ENCODE results near the gene PLPP7.

DNA sequence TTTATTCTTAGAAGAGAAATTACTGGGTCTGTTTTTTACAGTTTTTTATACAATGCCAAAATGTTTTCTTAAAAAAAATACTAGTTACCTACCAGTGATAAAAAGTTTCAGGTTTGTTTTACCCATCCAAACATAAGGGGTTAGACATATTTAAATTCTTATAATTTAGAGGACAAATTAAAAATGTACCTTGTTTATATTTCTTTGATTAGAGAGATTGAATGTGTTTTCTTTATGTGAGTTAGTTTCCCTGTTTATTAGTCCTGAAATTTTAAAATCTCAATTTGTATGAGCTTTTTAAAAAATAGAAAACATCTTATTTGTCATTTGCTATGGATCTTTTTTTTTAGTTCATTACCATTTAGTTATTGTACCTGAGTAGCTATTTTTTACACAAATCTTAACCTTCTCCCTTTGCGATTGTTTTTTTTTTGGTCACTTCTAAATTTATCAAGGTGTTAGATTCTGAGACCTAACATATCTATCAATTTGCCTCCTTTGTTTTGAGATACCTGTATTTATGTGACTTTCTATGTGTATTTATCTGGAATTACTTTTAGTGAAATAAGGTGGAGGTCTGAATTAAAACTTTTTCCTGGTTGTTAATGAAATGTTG, 18.1 kb downstream of the NUP214 start:
- PRO-cap: no peak
- RAMPAGE, long total RNA, 3 experiments: no peak in any of the 3 experiments

- PRO-cap: no peak
- RAMPAGE, long total RNA, 3 experiments: no peak in any of the 3 experiments
Measured at GRCh38 chr9:131144069-131145215, 19.1 kb downstream of the NUP214 start.

DNA sequence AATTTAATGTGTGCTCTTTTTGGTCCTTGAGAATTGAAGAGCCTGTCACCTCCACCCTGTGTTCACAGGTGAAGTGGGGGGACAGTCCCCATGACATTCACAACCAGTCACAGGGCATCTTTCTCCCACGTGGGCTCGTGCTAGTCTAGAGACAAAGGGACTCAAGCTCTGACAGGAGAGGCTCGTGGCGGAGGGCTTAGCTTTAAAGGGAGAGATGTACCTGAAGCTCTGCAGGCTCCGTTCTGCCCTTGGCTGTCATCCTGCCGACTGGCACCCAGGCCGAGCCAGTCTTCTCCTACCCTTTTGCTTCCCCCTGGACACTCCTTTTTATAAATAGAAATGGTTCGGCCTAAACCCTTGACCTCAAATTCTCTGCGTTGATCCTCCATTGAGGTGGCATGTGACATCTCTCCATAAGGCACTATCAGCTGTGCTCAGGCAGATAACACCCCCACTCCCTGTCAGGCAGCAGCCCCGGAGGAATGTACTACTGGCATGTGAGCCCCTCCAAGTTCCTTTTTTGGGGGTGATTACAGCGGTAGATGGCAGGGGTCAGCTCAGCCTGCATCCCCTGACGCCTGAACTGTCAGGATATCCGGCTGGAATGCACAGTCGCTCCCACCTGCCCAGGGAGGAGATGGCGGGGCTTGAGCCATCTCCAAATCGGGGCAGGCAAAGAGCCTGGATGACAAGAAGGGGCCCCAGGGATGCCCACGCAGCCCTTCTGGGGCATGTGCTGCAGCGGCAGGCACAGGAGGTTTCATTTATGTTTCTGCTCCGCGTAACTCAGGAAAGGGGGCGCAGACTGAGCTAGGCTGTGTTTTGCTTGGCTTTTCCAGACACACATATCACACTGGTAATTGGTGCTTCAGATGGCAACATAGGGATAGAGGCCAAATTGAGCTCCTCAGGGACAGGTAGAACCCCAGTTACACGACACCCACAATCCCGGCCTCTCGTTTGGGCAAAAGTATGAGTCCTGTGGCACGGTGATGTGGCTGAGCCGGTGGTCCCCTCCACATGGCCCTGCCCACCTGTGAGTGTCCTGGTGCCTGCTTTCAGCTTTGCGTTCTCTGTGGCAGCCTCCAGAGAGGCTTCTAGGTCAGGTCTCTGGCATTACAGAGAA, 40.8 kb downstream of the FAM78A start:
- PRO-cap: no peak
- RAMPAGE, long total RNA, 3 experiments: no peak in any of the 3 experiments

DNA sequence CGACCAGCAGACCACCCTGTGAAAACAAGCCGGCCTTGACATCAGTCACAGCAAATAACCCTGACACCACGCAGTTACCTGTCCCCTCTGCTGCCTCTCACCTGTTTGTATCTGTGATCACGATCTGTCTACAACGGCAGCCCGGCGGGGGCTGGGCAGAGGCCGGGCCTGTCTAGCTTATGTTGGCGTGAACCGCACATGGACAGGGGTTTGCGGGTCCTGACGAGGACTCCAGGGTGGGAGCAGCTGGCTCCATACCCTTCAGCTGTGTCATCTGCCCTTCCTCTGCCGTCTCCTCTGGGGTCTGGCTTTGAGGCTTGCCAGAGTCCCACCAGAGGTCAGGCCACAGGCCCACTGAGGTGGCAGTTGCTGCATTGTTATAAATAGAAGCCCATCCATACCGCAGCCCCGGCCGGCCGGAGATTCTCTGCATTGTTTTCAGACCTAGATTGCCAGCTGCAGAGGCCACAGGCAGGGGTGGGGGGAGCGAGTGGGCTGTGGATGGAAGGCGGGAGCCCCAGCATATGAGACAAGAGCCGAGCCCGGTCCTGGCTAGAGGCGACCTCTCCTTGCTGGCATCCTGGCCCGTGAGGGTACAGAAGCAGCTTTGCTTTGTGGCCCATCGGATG, 37.8 kb downstream of the FAM78A start:
- PRO-cap: no peak
- RAMPAGE, long total RNA, 3 experiments: no peak in any of the 3 experiments

DNA sequence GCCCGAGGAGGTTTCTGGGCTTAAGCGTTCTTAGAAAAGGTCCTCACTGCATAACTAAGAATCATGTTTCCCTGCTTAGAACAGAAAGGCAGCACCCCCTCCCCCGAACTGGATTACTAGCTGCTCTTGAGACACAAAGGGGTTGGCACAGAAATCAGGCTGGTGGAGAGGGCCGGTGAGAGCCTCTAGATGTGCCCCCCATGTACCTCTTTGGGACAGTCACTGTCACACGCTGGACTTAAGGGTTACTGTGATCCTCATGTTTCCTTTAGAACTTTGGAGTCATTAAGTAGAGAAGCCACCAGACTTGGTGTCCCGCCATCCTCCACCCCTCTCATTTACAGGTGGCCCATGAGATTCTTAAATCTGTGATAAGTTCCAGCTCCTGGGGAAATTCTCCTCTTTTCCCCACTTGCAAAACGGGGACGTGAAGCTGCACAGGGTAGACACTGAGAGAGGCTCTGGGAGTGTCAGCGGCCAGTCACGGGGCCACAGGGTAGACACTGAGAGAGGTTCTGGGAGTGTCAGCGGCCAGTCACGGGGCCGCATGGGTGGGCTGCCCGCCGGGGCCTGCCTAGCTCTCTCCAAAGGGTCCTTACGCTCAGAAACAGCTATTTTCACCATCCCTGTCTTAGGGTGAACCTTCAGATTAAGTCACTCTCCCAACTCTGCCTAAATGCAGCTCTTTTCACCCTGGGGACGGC, 1.8 kb downstream of the FAM78A start:
- PRO-cap: bidirectional peak, plus-strand start at position 534 of the sequence, minus-strand start at position 463 of the sequence
- RAMPAGE, long total RNA, 3 experiments: no peak in any of the 3 experiments

DNA sequence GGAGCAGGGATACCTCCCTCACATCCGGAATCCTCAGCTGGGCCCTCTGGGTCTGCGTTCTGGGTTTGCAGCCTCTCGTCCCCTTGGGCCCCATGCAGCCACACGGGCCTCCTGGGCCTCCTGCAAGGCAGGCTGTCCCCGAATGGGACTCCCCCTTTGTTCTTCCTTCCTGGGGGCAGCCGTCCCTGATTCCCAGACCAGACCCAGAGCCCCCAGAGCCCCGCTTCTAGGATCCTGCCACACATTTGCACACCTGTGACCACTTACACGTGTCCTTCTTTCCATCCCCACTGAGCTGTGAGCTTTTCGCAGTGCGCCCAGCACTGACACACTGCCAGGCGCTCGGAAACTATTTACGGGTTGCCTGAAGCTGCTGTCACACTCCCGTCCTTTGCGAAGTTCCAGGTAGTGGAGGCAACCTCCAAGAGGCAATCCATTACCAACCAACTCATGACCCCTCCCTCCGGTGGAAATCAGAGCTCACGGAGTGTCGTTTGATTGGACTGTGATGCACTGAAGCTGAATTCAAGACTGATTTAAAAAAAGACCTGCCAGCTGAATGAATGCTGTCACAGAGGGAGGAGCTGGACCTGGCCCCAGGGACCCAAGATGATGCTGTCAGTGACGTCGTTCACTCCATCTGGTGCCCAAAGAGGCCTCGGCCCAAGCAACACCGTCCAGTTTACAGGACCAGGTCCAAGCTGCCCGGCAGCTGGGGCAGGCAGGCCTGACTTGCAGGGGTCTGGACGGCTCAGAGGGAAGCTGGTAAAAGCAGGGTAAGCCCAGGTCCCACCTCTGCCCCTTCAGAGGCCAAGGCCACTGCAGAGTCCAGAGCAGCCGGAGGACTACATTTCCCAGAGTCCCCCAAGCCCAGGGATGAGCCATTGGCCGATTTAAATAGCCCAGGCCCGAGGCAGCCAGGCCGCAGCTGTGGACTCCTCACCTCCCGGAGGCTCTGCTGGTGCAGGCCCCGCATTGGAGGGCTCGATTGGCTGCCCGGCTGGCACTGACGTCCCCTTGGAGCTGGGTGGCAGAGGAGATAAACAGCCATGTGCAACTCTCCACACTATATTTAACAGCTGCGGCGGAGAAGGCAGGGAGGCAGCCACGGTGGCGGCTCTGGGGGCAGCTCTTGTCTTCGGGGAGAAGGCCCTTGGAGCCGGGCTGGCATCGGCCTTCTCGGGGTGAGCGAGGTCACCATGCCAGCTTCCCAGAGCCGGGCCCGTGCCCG, at the start of gene PLPP7:
Gene PLPP7, plus strand, starts transcription at position 925 of the 1,231 bp plus-strand sequence.
- PRO-cap: bidirectional peak, plus-strand start at position 680 of the sequence, minus-strand start at position 510 of the sequence; unidirectional peak, plus-strand start at position 922 of the sequence
- RAMPAGE, long total RNA, 3 experiments: start-site peak on the plus strand in 3 of 3 experiments, centred at positions 916 to 923 of the sequence, 15 to 46 reads per replicate

- PRO-cap: no peak
- RAMPAGE, long total RNA, 3 experiments: no peak in any of the 3 experiments
Measured at GRCh38 chr9:131334667-131335357, 45.3 kb downstream of the PLPP7 start.

DNA sequence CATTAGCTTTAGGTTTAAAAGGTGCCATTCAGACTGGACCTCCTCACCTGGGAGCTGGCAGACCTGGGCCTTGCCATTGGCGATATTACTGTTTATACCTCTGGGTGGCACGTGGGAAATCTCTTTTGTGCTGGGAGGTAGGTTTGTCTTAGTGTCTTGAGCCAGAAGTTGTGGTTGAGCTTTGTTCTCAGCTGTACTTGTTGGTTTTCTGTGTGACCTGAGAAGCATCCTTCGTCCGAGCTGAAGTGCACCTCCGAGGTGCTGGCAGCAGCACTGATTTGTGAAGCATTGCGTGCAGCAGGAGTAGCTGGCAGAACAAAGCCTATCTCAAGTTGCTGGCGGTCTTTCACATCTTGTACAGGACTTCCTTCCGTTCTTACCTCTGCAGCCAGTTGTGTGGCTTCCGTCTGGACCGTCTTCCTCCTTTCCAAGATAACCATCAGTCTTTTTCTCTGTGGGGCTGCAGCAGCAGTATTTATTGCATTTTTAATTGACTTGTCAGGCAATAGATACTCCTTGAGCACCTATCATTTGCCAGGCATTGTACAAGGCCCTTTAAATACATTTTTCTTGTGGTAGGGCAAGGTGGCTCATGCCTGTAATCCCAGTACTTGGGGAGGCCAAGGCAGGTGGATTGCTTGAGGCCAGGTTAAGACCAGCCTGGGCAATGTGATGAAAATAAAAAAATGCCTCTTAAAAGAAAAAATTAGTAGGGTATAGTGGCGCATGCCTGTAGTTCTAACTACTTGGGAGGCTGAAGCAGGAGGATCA, 4.4 kb downstream of the PRRC2B start:
- PRO-cap: no peak
- RAMPAGE, long total RNA, 3 experiments: no peak in any of the 3 experiments

- PRO-cap: bidirectional peak, plus-strand start at chr9:131402919, minus-strand start at chr9:131402847
- RAMPAGE, long total RNA, 3 experiments: no peak in any of the 3 experiments
Measured at GRCh38 chr9:131402582-131403250, 8.8 kb downstream of the PRRC2B start.

- PRO-cap: no peak
- RAMPAGE, long total RNA, 3 experiments: no peak in any of the 3 experiments
Measured at GRCh38 chr9:131405278-131406044, 11.6 kb downstream of the PRRC2B start.

GRCh38 chr9:131407012-131408351, 13.6 kb downstream of the PRRC2B start:
- PRO-cap: no peak
- RAMPAGE, long total RNA, 3 experiments: no peak in any of the 3 experiments

GRCh38 chr9:131421614-131421857, 27.6 kb downstream of the PRRC2B start:
- PRO-cap: no peak
- RAMPAGE, long total RNA, 3 experiments: no peak in any of the 3 experiments

DNA sequence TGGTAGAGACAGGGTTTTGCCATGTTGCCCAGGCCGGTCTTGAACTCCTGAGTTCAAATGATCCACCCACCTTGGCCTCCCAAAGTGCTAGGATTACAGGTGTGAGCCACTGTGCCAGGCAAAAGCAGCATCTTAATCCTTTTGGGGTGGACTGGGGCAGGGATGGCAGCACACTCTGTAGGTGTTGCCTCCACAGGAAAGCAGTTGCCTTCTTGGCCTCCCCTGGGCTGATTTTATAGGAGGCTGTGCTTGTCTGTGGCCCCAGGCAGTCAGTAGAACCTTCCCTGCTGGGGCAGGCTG, 49.7 kb downstream of the PRRC2B start:
- PRO-cap: no peak
- RAMPAGE, long total RNA, 3 experiments: no peak in any of the 3 experiments

GRCh38 chr9:131447528-131447973, 53.7 kb downstream of the PRRC2B start:
- PRO-cap: no peak
- RAMPAGE, long total RNA, 3 experiments: no peak in any of the 3 experiments

DNA sequence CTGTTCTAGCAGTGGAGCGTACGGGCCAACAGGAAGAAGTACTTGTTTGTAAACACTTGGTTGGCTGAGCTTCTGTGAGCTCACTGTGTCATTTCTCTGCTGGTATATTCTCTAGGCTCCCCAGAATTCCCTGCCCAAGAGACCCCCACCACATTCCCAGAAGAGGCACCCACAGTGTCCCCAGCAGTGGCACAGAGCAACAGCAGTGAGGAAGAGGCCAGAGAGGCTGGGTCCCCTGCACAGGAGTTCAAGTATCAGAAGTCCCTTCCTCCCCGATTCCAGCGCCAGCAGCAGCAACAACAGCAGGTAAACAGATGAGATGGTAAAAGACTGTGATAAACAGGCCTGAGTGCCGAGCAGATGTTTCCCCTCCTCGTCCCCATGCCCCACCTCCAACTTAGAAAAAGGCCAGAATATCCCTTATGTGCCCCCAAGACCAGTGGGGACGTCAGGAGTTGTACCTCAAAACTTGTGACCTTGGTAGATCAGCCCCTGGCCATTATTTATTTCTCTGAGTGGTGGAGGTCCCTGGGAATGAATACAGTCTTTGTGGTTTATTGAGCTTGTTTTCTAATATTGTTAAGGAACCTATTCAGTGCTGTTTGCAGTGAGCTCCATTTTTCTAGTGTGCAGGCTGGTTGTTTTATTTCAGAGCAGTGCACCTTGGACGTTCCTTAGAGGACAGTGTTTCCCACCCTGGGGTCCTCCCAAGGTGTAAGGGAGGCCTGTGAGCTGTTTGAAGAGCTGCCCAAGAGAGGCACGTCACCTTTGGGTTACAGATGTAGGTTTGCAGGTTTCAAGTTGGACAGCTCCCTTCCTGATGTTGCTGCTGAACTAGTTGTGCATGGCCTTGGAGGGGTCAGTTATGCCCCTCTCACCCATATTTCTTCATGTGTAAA, 35.0 kb upstream of the POMT1 start:
- PRO-cap: no peak
- RAMPAGE, long total RNA, 3 experiments: no peak in any of the 3 experiments

DNA sequence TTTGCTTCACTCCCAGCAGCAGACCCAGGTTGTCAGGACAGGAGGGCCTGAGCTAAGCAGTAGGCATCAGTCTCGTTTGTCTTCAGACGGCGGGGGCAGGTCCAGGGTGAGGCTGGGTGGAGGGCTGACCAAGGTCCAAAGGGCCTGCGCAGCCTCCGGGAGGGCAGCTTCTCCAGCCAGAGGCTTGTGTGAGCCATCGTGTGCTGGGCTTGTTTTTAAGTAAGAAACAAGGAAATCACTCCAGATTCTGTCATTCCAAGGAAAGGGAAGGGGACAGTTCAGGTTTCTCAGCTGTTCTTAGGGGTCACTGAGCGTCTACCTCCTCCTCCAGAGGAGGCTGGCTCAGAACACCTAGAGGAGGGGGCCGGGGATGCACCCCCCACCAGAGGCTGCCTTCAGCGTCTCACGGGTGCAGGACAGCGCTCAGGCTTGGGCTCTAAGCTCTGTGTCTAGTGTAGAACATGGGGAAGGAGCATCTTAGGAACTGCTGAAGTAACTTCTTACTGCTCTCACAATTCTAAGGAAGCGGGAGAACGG, 5.5 kb upstream of the POMT1 start:
- PRO-cap: no peak
- RAMPAGE, long total RNA, 3 experiments: no peak in any of the 3 experiments

DNA sequence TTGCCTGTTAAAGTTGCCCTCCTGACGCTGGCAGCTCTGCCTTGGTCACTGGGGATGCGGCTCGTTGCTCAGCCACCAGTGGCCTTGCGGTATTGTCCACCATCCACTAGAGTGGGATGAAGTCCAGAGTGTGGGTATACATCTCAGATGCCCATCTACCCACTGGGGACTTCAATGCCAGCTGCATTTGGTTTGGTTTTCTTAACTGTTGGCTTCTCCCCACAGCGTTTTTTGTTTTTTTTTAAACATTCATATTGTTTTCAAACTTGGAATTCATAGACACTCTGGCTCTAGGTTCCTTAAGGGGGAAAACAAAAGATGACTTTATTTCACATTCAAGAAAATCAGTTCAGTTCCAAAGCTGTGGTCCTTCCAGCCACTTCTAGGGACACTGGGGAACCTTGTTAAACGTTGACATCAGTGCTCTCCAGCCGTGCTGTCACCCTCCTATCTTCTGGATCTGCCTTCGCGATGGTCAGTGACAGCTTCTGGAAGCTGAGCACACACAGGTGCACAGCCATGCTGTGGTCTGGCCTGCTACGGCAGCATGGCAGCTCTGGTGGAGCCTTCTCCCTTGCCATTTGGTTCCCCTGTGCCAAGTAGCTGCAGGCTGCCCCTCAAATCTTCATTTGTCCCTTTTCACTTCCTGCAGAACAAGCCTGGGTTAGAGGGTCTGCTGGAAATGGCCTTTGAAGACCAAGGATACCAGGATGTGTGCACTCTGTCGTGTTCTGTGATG, 3.8 kb upstream of the POMT1 start:
- PRO-cap: no peak
- RAMPAGE, long total RNA, 3 experiments: no peak in any of the 3 experiments

- PRO-cap: no peak
- RAMPAGE, long total RNA, 3 experiments: no peak in any of the 3 experiments
Measured at GRCh38 chr9:131720391-131720982, 19.4 kb downstream of the RAPGEF1 start.

DNA sequence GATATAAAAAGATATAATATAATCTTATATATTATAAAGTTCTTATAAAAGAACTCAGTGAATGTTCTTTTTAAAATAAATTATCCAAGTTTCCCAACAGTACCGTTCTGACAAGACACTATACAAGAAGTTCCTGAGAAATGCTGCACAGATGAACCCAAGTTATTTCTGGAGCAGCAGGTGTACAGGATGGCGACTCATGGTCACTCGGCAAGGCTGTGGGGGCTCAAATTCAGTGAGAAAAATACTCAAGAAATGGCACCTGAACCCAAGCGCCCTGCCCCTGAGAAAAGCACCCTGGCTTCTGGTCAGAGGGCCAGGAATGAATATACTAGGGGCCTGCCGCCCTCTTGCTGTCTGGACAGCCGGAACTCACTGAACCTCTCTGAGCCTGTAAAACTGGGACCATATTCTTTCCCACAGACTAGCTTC, 1.6 kb downstream of the RAPGEF1 start:
- PRO-cap: no peak
- RAMPAGE, long total RNA, 3 experiments: no peak in any of the 3 experiments

DNA sequence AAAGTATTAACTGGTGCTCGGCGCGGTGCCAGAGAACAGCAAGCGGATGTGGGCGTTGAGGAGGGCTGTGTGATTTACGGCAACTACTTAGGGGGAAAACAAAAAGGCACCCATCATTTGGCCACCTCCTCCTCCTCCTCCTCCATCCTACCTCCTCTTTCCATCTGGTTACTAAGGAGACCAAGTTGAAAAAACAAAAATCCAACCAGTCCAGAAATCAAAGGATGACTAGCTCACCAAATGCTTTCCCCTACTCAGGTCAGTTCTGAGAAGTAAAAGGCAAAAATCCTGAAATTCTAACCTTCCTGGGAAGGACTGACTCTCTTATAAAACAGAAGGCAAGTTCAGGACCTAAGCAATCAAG, 1.2 kb downstream of the MED27 start:
- PRO-cap: no peak
- RAMPAGE, long total RNA, 3 experiments: no peak in any of the 3 experiments

Data from tibial nerve (tissue), 3 donors.